Left cardiac atrium (tissue), 1 donor: ENCODE measurements around a stretch of chr7.

- PRO-cap = bidirectional peak, plus-strand start at chr7:76397648, minus-strand start at chr7:76397440
Observed at GRCh38 chr7:76397046-76398298, 12.0 kb downstream of the SSC4D start.

- PRO-cap = bidirectional peak, plus-strand start at chr7:76549333, minus-strand start at chr7:76549234
Observed at GRCh38 chr7:76548904-76549980, 6.1 kb upstream of the SPDYE16 start.

- PRO-cap = no peak
Observed at GRCh38 chr7:76591415-76592378, 35.4 kb downstream of the POMZP3 start.

- PRO-cap = no peak
Observed at GRCh38 chr7:77053635-77054291, 8.6 kb downstream of the SPDYE18 start.

- PRO-cap = no peak
Observed at GRCh38 chr7:77281856-77282932, 82.6 kb upstream of the FGL2 start.

GRCh38 chr7:77331724-77332067, 84.5 kb downstream of the GSAP start:
- PRO-cap = no peak

DNA sequence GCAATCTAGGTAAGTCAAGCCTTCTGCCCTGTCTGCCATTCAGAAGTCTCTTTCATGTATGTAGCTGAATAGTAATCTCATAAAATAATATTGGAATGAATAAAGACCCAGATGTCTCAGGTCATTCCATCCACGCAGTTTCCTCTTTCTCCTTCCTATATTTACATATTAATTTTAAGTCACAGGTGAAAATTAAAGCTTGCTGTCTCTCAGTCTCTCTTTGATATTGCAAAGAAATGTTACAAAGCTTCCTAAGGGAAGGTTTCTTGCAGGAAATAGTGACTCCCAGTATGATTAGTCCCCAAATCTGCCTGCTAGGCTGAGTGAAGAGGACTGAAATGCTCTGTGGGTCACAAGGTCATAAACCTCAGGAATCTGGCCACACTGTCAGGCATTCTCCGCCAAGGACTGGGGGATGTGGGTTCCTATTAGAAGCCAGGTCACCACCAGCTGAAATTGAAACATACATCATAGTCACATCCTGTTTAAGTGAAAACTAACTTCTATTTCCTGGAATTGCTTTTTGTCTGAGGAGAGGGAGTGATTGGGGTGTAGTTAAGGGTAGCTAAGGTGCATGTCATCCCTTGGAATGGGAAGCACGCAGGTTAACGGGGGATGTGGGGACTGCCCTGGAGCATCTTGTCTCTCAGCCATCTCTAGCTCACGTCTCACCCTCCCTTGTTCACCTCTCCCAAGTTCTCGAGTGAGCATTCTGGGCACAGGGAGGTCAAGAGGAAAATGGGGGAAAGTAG, 11.8 kb upstream of the GSAP start:
- PRO-cap = no peak

DNA sequence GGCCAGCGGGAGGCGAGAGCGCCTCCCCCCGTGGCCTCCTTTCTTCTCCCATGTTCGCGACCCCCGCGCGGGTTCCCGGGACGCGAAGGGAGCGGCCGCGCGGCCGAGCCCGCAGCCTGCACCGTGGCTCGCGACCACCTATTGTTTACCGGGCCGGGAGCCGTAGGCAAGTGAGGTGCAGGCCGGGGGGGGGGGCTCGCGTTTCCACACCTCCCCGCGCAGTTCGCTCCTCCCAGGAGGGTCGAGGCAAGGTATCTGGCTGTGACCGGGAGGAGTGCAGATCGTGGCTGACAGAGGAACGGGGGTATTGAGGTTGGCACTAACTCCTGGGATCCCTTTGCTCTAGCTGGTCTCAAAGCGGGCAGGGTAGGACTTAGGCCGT, 691 bp downstream of the PTPN12 start:
- PRO-cap = bidirectional peak, plus-strand start at position 277 of the sequence, minus-strand start at position 143 of the sequence

GRCh38 chr7:77697401-77697869, 1.2 kb downstream of the RSBN1L start:
- PRO-cap = no peak

DNA sequence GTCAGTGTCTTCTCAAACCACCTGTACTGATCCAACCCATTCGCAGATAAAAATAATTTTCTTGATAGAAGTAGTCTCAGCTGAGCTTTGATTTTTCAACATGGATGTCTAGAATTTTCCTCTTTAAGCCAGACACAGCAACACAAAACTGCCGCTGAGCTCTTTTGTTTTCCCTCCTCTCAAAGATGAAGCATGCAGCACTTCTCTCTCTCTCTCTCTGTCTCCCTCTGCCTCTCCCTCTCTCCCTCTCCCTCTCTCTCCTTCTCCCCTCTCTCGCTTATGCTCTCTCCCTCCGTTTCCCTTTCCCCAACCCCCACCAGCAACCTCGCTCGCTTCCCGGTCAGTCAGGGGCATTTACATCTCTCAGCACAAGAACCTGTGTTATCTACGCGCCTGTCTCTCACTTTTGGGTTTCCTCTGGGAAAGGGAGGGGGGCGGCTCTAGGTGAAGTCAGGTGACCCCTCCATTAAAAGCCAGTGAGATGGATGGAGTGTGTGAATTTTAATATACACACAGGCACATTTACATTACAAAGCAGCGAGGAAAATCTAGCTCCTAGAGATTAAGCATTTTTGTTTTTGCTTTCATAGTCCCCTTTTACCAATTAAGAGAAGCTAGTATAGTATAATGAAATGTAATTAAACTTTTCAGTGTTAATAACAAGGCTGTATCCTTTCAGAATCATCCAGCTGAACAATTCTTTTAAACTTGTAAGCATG, 682.4 kb downstream of the MAGI2 start:
- PRO-cap = no peak

DNA sequence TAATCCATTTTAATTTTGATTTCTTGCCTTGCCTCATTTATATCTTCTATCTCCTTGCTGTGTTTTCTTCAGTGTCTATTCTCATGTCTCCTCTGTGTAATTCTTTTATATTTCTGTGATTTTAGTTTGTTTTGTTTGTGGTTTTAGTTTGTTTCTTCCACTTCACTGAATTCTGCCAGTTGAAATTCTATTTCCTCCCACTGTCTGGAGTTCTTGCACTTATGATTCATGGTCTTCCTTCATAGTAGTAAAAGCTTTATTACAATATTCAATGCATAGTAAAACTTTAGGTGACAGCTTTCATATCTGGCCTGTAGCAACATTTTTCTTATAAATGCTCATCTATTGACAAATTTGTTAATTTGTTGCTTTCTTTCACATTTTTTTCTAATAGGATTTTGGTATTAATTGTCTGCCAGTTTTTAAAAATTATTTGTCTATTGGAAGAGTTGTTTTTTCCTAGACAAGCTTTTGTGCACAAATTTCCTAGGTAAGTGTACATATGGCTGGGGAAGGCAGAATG, 113.2 kb downstream of the MAGI2 start:
- PRO-cap = no peak

DNA sequence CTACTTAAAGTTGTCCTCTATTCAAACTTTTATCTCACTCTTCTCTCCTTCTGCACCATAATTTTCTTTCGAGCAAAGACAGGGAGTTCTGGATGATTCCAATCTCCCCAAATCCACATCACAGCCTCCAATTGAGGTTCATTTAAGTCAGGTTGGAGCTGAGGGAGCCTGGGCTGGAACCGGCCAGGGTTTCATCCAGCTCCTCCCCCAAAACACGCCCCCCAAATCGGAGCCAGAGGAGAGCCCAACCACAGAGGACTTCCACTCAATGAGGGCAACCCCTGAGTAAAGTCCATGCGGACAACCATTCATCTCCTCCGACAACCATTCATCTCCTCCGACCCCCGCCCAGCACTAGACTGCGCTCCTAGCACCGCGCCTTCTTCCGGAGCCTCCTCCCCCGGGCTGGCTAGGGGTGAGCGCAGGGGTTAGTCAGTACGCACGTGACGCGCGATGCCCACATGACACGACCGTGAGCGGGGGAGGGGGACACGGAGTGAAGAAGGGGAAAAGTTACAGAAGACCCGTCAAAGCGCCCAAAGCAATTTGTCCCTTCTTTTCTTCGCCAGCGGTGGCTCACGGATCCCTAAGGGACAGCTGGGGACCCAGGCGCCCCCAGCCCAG, 1.4 kb downstream of the MAGI2 start:
- PRO-cap = unidirectional peak, plus-strand start at position 224 of the sequence; unidirectional peak, plus-strand start at position 278 of the sequence; bidirectional peak, plus-strand start at position 460 of the sequence, minus-strand start at position 407 of the sequence

DNA sequence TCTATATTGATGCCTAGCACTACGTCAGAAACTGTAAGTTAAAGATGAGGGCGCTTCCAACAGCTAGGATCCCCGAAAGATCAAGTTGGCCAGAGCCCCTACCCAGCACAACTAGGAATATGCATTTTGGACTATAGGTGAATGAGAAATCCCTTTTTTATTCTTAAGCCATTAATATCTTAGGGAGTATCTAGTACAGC, 93.3 kb upstream of the GNAI1 start:
- PRO-cap = no peak

DNA sequence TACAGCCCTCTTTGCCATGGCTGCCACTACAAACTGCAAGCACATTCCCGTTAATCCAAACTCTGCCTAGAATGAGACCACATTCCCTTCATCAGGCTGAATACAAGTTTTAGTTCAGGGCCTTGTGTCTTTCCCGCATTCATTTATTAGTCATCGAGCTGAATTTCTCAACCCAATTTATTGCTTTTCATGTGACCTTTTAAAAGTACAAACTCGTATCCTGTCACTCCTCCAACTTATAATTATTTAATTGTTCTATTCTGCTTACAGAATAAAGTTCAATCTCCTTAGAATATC, 23.4 kb upstream of the CD36 start:
- PRO-cap = no peak

- PRO-cap = no peak
Observed at GRCh38 chr7:80795432-80795782, 123.4 kb downstream of the SEMA3C start.

DNA sequence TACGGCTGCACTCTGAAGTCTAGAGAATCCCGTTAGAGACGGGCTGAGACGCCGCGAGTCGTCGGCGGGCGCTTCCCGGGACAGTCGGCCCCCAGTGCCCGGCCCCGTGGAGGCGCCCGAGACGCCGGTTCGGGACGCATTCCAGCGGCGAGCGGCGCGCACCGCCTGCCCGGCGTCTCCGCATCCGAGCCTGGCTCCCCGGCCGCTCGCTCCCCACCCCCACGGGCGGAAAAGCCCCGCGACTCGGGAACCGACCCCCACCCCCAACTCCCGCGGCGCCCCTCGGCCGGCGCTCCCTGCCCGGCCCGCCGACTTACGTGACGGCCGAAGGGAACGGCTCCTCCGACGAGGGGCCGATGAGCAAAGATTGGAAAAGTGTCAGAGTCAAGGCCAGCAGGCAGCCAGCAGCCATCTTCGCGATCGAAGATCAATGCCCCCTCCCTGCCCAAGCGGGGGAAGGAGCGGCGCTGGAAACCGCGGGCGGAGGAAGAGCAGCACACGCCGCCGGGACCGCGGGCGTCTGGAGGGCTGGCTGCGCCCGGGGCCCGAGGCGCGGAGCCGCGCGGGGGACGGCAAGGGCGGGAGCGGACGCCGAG, 431 bp downstream of the CACNA2D1 start:
- PRO-cap = bidirectional peak, plus-strand start at position 457 of the sequence, minus-strand start at position 432 of the sequence

GRCh38 chr7:84880008-84880944, 306.6 kb downstream of the SEMA3D start:
- PRO-cap = no peak

DNA sequence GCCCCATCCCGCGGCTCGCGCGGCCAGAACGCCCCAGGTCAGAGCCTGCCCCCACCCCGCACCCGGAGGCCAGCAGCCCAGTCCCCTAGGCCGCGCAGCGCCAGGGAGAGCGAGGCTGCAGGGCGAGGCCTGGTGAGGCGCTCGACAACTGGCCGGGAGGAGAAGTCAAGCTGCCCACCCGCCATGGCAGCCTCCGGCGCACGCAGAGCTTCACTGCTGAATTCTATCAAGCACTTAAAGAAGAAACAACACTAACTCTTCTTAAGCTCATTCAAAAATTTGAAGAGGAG, 246.9 kb downstream of the SEMA3D start:
- PRO-cap = no peak

DNA sequence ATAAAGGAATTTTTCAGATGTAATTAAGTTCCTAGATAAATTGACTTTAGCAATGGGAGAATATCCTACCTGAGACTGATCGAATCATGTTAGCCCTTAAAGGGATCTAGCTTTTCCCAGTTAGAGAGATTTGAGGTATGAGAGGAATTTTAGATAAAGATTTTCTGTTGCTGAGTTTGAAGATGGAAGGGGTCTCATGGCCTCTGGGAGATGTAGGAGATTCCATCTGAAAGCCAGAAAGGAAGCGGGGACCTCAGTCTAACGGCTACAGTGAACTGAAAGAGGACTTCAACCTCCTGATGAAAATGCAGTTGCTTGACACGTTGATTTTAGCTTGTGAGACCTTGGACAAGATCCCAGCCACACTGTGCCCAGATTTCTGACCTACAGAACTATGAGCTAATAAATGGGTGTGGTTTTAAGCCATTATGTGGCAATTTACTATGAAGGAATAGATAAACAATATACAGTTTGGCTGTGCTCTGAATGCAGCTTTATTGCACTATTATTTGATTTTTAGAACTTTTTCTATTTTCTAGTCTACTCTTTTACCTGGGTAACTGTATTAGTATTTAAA, 342.3 kb upstream of the SEMA3D start:
- PRO-cap = no peak

DNA sequence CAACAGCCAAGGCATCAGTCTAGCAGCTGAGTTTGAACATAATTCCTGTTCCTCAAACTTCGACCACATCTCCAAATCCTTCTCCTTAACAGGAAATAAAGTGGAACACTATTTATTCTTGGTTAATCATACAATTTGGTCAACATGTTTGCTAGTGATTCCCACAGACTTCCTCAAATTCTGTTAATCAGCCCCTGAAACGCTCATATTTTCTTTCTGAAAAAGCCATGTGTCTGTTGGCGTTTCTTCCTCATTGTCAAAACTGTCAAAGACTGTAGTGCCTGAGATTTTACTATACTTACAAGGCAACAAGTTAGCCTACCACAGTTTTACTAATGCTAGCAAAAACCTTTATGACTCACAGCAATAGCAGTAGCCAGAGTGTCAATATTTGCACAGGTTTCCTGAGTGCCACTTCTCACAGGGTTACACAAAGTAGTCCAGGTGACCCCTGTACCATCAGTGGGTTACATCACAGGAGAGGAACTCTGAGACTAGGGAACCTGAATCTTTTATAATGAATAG, 203.0 kb downstream of the GRM3 start:
- PRO-cap = no peak